ENCODE measurements around a stretch of chr21.

- RAMPAGE, long total RNA: no peak
- RRBS: no CpG with 5 or more reads among the region's 10 CpGs
Observed at GRCh38 chr21:38958813-38959788, 153.4 kb downstream of the ETS2 start.

GRCh38 chr21:39047906-39048414, 135.3 kb downstream of the PSMG1 start:
- RAMPAGE, long total RNA: no peak
- RRBS: no CpG with 5 or more reads among the region's 5 CpGs

GRCh38 chr21:39055030-39055901, 128.0 kb downstream of the PSMG1 start:
- RAMPAGE, long total RNA: no peak
- RRBS: no CpG with 5 or more reads among the region's 8 CpGs

GRCh38 chr21:39086870-39087680, 96.2 kb downstream of the PSMG1 start:
- RAMPAGE, long total RNA: no peak
- RRBS: 60% methylated on average over 5 of the region's 20 CpGs

- RAMPAGE, long total RNA: no peak
- RRBS: no CpG with 5 or more reads among the region's 8 CpGs
Observed at GRCh38 chr21:39094901-39095499, 88.3 kb downstream of the PSMG1 start.

- RAMPAGE, long total RNA: no peak
- RRBS: no CpG with 5 or more reads among the region's 9 CpGs
Observed at GRCh38 chr21:39377258-39378037, 2.7 kb upstream of the GET1 start.

DNA sequence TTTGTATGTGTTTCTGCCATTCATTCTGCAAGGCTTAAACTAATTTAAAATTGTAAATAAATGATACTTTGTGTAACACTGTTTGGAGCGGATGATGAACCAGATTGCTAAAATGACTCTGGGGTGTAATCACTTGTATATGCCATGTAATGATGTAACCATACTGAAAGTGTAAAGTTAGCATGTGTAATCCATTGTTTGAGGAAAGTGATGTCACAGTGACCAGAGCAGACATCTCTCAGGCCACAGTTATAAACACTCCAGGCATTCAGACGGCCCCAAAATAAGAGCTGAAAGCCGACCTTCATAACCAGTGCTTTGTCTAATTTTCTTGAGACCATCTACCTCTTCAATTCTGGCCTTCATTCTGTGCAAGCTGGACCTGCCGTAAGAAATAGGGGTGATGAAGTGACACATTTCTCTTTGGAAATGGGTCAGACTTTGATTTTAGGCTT, 700 bp downstream of the SH3BGR start:
- RAMPAGE, long total RNA: start-site peak on the plus strand centred at position 276 of the sequence, 12 bp wide, 34 and 35 reads in 2 replicates
- RRBS: no CpG with 5 or more reads among the region's 4 CpGs

- RAMPAGE, long total RNA: no peak
- RRBS: no CpG with 5 or more reads among the region's 13 CpGs
Observed at GRCh38 chr21:39676051-39676699, 63.4 kb downstream of the B3GALT5 start.

GRCh38 chr21:40188206-40188666, 321.0 kb downstream of the PCP4 start:
- RAMPAGE, long total RNA: no peak
- RRBS: no CpG with 5 or more reads among the region's 7 CpGs

DNA sequence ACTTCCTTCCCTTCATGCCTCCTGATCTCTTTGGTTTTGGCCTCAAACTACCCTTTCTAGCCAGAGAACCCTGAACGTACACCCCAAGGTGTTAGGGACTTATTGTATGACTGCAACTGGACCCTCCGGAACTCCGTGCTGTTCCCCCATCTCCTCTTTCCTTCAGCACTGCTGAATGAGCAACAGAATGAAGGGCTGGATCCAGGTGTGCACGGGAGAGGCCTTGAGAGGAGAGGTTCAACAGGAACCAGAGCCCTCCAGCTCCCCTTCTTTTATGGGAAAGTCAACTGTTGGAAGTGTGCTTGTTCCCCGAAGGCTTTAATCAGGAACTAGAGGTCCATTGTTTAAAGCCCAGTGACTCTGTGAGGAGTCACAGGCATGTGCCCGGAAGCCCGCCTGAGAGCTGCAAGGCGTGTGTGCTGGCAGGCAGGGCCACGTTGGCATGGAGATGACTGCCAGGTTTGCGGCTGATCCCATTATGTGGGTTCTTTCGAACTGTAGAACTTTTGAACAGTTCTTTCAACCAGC, 3.2 kb downstream of the BACE2 start:
- RAMPAGE, long total RNA: no peak
- RRBS: no CpG with 5 or more reads among the region's 11 CpGs

GRCh38 chr21:41207343-41208163, 39.6 kb downstream of the BACE2 start:
- RAMPAGE, long total RNA: no peak
- RRBS: no CpG with 5 or more reads among the region's 13 CpGs

GRCh38 chr21:41275844-41276712, 40.5 kb upstream of the FAM3B start:
- RAMPAGE, long total RNA: no peak
- RRBS: no CpG with 5 or more reads among the region's 7 CpGs

GRCh38 chr21:41317502-41318034, 967 bp downstream of the FAM3B start:
- RAMPAGE, long total RNA: no peak
- RRBS: no CpG with 5 or more reads among the region's 10 CpGs

- RAMPAGE, long total RNA: no peak
- RRBS: no CpG with 5 or more reads among the region's 33 CpGs
Observed at GRCh38 chr21:41368845-41369950, 7.4 kb downstream of the MX2 start.

DNA sequence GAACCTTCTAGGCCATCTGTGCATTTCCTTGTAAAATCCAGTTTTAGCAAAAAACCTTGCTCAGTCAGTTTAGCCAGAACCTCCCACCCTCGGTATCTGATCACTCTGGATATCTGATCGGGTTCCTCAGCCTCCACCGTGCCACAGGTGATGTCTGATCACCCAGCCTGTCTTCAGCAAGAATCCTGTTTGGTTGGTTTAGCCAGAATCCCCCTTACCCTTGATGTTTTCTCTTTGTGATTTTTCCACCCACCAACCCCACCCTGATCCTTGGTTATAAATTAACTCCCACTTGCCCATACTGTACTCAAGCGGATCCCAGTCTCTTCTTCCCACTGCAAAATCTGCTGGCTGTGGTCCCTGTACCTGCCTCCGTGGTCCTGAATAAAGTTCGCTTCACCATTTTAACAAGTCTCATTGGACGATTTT, 8.6 kb downstream of the TMPRSS2 start:
- RAMPAGE, long total RNA: no peak
- RRBS: no CpG with 5 or more reads among the region's 7 CpGs

DNA sequence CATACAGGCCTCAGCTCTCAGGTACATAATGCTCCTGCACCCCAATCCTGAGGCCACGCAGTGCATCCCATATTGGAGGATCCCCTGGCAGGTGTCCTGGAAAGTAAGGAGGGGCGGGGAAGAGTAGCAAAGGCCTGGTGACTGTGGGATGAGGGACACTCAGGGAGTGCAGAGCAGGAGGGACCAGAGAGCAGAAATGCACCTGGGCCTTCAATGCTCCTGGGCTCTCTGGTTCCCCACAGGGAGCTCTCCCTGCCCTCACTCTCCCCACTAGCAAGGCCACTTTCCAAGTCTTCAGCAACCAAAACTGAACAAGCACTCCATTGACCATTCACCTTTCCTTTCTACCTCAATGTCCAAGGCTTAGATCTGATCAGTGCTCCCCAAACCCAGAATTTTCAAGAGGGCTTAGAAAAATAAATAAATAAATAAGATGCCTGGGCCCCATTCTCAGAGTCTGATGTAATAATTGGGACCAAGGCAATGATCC, 3.1 kb downstream of the TMPRSS2 start:
- RAMPAGE, long total RNA: no peak
- RRBS: no CpG with 5 or more reads among the region's 2 CpGs

DNA sequence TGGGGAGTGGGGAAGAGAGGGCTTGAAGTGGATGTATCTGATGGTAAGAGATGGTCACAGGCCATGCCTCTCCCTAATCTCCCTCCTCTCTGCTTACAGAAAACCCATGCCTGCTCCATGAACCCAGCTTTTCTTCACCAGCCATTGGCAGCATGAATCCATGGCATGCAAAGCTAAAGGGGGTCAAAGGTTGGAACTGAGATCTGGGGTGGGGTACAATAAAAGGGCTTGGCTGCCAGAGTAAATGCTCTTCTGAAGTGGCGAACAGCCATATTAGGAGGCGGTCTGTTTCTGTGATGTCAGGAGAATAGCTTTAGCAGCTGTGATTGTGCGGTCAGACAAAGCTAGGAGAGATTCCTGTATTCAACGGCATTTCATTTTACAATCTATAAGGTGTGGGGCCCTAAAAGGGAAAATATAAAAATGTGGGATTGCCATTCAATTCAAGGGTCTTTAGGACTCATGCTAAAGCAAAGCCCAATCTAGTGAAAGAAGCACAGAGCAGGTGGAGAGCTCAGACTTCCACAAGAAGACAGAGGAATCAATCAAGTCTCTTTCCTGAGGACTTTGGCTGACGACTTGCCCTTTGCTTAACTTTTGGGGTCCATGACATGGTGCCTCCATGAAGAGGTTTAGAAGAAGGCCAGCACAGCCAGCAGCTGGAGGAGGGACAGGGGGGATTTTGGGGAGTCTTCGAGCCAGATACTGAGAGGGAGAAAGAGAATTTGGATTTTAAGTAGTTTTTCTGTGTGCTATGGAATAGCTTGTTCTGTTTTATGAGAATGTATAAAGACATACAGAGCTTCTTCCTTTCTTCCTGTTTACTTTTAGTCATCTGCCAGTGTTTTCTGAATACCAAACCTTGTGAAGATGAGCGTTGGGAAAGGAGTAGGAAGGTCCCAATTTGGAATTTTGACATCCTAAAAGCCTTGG, 71.9 kb upstream of the TMPRSS2 start:
- RAMPAGE, long total RNA: no peak
- RRBS: no CpG with 5 or more reads among the region's 7 CpGs

DNA sequence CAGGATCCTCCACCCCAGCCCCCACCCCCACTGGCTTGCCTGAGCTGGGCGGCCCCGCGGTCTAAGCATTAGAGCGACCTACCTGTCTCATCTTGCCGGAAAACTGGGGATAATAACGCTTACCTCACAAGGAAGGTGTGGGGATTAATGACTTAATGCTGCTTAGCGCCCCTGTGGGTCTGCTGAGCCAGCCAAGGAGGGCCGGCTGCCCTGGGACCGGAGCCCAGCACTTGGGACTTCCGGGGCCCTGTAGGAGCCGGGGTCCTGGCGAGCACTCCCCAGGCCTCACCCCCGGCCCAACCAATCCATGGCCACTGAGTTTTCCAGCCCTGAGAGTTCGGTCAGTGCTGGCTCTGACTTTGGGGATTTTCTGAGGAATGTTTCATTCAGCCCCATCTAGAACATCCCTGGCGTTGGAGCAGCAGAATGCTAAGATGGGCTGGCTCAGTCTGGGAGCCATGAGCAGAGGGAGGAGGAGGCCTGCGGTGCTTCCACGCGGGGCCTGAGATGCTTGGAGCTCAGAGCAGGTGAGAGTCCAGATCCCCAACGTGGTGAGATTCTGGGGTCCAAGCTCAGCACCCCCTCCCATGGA, 98.0 kb downstream of the RIPK4 start:
- RAMPAGE, long total RNA: no peak
- RRBS: no CpG with 5 or more reads among the region's 19 CpGs

DNA sequence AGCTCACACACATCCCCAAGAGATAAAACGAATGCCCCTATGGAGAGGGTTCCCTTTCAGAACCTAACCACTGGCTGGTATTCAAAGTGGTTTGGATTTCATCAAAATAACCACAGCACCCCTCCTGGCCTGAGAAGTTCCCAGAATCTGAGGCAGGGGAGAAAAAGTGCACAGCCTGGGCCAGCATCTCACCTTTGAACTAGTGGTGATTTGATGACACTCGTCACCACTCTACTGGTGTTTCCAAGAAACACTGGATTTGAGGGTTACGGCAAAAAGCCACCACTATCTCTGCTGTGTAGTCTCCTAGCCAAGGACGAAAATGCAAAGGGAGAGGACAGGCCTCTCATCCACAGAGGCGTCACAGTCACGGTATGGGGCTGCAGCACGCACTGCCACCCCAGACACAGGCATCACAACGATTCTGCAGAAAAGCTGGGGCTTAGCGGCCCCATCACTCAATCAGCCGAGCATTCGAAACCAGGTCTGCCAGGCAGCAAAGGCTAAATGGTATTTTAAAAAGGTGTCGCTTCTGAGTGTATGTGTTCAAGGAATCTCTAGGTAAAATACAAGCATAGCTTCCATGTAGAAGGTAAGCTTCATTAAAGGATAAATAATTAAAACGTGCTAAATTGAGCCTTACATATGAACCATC, 1.5 kb downstream of the RIPK4 start:
- RAMPAGE, long total RNA: no peak
- RRBS: no CpG with 5 or more reads among the region's 13 CpGs

DNA sequence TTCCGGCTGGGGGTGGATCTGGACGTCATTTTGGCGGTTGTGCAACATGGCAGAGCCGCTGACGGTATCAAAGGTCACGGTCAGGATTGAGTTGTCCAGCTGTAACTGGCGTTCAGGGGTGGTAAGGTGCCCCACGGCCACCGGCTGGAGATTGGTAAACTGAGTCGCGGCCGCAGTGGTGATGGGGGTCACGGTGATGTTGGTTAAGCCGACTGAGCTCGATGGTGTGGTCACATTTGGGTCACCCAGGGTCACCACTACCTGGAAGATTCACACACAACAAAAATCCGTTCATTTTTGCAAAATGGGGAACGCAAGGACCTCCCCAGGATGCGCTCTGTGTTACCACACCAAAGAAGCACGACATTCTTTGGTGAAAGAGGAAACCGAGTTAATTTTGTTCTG, 34.6 kb upstream of the RIPK4 start:
- RAMPAGE, long total RNA: no peak
- RRBS: no CpG with 5 or more reads among the region's 20 CpGs